ENCODE results near the genes SEC61G and NUPR2.

GRCh38 chr7:54758224-54759470, at the start of gene SEC61G:
Gene SEC61G, minus strand, starts transcription at chr7:54759211.
- PRO-cap = bidirectional peak, plus-strand start at chr7:54759348, minus-strand start at chr7:54759235

DNA sequence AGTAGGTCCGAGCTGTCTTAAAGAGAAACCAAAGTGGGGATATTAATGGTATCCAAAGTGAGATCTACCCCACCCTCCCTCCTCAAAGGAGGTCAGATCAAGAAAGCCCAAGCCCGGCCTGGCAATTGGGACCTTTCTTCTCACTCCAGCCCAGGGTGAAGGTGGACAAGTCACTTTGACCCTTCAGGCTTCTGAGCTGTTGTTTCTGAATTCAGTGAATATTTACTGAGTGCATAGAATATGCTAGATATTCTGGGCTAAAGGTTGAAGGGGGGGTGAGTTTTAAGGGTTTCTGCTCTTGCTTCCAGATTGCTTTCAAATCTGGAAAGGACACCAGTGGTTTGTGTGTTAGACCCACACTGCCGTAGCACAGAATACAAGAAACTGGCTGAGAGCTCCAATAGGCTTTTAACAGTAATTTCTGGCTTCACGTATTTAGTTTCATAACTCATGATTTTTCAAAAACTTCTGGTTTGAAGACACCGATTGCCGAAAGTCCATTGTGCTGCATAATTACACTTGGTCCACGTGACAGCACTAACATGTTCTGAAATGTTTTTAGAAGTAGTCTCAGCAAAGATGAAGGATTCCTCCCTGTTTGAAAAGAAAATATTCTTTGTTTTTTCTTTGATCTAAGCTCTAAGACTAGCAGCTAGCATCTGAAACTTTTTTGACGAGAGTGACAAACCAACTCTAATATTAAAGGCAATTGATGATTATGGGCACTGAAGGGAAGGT, 3.7 kb downstream of the EGFR start:
- PRO-cap = no peak

DNA sequence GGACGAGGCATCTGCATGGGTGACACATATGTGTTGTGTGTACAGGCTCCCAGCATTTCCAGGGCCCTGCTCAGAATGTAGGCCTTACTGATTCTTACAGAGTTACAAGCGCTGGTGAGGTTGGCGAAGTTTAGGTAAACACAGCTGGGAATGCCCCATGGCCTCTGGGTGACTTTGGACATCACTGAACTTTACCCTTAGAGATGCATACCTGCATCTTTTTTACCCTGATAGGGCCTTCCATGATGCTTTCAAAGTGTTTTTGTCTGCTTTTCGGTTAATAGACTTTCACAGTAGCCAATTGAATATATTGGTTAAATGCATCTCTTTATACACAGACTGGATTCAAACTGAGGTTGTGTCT, 29.4 kb downstream of the EGFR start:
- PRO-cap = no peak

GRCh38 chr7:55053515-55054745, 35.1 kb downstream of the EGFR start:
- PRO-cap = no peak

GRCh38 chr7:55077371-55078429, 58.9 kb downstream of the EGFR start:
- PRO-cap = bidirectional peak, plus-strand start at chr7:55078055, minus-strand start at chr7:55077843

GRCh38 chr7:55078771-55079525, 60.1 kb downstream of the EGFR start:
- PRO-cap = no peak

DNA sequence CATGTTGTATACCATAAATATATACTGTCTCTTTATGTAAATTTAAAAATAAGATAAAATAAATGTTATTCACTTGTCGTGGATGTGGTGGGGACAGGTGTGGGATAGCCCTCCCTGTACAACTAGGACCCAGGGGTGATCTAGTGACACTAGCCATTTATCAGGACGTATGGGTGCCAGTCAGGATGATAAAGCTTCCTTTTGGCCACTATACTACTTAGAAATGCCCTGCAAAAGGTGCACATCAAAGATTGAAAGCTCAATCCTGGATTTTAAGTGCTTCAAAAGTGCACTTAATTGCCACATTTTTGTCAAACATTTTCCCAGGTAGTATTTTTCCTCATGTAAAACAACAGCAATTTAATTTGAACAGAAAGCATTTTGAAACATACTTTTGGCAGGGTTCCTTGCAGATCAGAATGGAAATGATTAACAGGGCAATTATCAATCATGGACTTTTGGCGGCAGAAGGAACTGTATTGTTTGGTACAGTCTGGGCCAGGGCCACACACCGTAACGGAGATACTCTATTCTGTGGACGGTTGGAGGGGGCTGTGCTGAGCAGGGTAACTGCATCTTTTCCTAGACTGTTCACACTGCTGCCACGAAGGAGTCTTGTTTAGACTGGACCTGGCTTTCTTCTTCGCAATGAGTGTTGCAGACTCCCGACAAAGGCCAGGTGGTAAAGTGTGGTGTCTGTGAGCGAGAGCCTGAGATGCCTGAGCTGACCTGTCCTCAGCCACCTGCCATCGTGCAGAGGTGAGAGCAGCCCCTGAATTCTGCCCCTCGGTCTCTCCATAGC, 62.2 kb downstream of the EGFR start:
- PRO-cap = no peak

DNA sequence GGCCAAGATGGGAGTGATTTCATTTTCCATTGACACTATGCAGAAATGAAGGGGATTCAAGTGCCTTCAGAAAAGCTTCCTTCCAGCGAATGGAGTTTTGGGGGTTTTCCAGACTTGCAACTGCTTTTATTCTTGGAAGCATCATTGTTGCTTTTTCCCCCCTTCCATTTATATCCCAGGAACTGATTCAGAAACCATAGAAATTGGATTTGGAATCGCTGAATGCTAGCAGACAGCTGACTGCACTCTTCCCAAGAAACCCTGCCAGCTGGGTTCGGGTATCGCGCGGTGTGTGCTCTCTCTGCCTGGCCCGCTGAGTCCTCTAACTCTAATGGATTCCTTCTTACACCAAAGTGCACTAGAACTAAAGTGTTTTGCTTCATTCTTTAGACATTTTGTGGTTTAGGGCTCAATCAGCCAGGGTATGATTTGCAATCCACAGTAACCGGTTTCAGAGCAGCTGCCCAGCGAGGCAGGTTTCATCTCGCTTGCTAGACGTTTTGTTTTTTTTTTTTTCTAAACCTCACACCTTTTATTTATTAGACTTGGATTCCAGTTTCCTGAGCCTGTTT, 92.1 kb downstream of the EGFR start:
- PRO-cap = unidirectional peak, plus-strand start at position 199 of the sequence

- PRO-cap = bidirectional peak, plus-strand start at chr7:55133108, minus-strand start at chr7:55132910
Measured at GRCh38 chr7:55132812-55133585, 114.2 kb downstream of the EGFR start.

DNA sequence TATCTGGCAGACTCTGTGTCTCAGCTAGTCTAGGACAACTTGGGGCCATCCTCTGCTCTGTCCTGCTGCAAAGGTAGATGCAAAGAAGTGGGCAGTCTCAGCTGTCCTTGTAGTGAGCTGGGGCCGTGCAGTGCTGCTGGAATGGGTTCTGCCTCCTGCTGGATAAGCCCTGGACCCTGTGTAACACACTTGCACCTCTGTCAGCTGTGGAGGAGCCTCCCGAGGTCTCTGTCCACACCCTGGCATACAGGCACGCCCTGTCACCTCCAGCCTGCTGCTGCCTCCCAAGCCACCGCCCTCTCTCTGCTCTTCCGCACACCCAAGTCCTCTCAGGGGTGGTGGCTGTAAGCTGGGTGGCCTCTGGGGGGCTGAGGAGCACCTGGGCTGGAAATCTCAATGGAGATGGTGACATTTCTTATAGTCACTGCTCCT, 57.5 kb downstream of the VOPP1 start:
- PRO-cap = no peak

DNA sequence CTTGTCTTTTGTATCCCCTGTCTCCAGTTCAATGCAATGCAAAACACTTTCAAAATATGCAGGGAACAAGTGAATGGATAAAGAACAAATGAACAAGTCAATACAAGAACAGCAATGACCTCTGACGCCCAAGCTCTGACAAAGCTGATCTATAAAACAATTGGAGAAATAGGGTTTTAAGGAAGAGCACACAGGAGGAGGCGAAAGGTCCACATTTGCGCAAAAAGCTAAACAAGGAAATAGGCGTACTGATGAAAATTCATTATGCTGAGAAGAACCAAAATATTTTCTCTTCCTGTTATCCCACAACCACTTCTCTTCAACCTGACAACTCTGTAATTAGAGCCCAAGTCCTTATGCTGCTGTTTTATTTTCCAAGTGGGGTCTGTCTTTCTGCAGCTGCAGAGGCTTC, 53.0 kb downstream of the VOPP1 start:
- PRO-cap = no peak

GRCh38 chr7:55534952-55535998, 37.0 kb downstream of the VOPP1 start:
- PRO-cap = no peak

- PRO-cap = no peak
Measured at GRCh38 chr7:55555887-55556659, 16.2 kb downstream of the VOPP1 start.

- PRO-cap = bidirectional peak, plus-strand start at chr7:55570411, minus-strand start at chr7:55570368
Measured at GRCh38 chr7:55569591-55570612, 2.4 kb downstream of the VOPP1 start.

DNA sequence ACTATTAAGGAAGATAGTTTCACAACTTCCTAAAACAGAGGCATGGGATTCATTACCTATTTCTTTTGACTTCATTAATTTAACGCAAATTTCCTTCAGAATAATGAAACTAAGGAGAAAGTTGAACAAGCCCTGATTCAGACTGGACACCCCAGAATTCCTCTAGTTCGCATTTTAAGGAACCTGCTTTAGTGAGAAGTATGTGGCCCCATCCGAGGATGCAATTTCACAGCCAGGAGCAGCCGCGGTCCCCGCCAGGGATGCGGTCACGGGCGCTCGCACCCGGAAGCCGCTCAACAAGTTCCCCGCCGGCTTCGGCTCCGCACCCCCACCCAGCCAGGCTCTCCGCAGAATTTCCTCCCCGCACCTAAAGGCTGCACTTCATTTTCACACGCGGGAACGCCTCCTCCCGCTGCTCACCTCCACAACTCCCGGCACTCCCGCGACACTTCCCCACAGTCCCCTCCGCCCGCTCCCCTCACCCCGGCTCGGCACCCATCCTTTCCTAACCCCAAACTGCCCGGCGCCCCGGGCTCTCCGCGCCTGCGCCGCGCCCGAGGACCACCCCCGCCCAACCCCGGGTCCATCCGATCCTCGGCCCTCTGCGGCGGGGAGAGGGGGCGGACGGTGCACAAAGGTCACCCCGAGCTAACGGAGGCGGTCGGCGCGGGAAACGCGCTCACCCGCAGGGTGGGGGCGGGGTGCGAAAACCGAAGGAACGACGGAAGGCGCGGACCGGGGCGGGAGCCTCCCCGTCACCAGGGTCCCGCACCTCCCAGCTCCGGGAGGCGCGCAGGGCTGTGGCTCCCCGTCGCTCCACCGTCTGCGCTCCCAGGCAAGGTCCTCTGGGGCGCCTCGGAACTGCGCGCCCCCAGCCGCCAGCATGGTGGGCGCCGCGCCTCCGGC, 707 bp downstream of the VOPP1 start:
- PRO-cap = bidirectional peak, plus-strand start at position 299 of the sequence, minus-strand start at position 230 of the sequence; bidirectional peak, plus-strand start at position 761 of the sequence, minus-strand start at position 518 of the sequence

- PRO-cap = no peak
Measured at GRCh38 chr7:55688808-55689003, 116.4 kb upstream of the VOPP1 start.

- PRO-cap = no peak
Measured at GRCh38 chr7:55966559-55967588, 2.5 kb downstream of the NIPSNAP2 start.

- PRO-cap = no peak
Measured at GRCh38 chr7:56055346-56055788, 3.8 kb downstream of the CCT6A start.

DNA sequence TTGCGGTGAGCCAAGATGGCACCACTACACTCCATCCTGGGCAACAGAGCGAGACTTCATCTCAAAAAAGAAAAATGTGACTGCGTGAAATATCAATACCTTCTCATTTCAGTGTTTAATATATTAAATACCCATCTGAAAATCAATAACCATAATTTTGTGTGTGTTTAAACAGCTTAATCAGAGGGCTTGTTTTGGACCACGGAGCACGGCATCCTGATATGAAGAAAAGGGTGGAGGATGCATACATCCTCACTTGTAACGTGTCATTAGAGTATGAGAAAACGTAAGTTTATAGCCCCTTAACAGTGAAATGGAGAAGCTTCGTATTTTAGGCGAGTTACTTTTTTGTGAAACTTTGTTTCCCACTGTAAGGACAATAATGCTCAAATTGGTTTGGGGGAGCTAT, 6.3 kb downstream of the CCT6A start:
- PRO-cap = no peak

GRCh38 chr7:56115731-56116683, at the start of gene NUPR2:
Gene NUPR2, minus strand, starts transcription at chr7:56116417.
- PRO-cap = no peak

All from vermiform appendix (tissue), 1 donor.